Duodenum (tissue), 1 donor: ENCODE measurements around the genes B3GALT4 and TAPBP.

DNA sequence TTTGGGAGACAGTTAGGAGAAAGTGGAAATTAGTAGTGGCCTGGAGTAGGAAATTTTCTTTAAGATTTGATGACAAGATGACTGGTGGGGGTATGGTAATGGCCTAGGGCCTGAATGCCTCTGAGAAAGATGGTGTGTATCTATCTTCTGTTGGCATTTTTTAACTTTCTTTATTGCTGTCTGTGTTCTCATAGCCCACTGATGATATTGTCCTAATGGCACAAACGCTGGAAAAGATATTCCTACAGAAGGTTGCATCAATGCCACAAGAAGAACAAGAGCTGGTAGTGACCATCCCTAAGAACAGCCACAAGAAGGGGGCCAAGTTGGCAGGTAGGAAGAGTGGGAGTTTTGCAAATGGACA, 7.4 kb downstream of the BRD2 start:
- PRO-cap = no peak

DNA sequence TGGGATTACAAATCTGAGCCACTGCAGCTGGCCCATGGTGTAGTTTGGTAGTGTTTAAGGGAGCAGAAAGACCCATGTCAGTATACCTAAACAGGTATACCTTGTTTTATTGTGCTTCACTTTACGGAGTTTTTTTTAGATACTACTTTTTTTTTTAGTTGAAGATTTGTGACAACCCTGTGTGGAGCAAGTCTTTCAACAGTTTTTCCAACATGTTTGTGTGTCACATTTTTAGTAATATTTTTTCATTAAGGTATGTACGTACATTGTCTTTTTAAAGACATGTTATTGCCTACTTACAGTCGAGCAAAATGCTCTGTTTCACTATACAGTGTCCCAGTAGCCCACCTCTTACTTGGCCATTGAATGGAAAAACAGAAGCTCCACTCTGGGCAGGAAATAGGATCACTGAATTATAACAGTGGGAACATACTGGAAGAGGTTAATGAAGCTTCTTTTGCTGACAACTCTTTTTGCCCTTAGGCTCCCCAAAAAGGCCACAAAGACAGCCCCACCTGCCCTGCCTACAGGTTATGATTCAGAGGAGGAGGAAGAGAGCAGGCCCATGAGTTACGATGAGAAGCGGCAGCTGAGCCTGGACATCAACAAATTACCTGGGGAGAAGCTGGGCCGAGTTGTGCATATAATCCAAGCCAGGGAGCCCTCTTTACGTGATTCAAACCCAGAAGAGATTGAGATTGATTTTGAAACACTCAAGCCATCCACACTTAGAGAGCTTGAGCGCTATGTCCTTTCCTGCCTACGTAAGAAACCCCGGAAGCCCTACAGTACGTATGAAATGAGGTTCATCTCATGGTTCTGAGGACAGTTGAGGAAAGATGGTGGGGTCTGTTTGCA, 11.2 kb downstream of the BRD2 start:
- PRO-cap = no peak

DNA sequence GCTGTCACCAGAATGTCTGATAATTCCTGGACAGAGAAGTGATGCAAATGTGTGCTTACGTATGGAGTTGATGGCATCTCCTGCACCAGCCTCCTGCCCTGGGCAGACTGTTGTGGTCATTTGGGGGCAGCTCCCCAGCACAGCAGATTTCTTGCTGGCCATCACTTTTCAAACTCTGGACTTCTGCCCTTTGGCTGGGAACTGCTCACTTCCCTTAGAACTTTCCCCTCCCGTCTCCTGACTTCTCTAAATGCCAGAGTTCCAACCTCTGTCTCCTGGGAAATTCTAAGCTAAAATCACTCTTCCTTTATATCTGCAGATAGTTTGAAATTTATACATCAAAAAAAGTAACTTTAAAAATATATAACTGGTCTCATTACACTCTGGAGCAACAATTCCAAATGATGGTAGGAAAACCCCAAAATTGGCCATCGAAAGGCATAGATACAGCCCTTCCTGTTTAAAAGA, 5.9 kb upstream of the HLA-DOA start:
- PRO-cap = no peak

GRCh38 chr6:33076321-33076905, 623 bp downstream of the HLA-DPB1 start:
- PRO-cap = no peak

GRCh38 chr6:33117174-33117922, 41.6 kb downstream of the HLA-DPB1 start:
- PRO-cap = no peak

- PRO-cap = no peak
These were observed 1.5 kb downstream of the SLC39A7 start for GRCh38 chr6:33201926-33202835.

GRCh38 chr6:33271142-33271523, 543 bp downstream of the VPS52 start:
- PRO-cap = no peak

DNA sequence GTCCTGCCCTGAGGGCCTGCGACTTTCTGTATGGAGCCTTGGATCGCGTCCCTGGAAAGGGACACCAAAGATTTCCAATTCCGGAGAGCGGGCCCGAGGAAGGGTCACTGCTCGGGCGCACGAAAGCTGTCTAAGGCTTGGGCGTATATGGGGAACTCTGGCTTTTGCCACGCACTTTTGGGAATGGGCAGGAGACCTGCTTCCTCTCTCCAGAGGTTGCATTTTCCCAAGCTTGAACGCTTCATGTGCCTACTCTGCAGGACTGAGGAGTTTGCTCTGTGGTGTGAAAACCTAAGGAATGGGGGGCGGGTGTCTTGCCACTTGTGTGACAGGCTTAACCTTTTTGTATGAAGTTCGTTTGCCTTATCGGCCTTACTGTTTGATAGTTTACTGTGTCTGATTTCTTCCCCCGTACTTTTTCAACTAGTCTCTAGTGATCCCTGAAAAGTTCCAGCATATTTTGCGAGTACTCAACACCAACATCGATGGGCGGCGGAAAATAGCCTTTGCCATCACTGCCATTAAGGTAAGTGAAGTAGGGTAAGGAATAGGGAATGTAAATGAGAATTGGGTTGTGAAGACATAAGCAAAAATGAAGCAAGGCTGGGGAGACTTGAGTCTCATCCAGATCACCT, 443 bp downstream of the RPS18 start:
- PRO-cap = no peak

DNA sequence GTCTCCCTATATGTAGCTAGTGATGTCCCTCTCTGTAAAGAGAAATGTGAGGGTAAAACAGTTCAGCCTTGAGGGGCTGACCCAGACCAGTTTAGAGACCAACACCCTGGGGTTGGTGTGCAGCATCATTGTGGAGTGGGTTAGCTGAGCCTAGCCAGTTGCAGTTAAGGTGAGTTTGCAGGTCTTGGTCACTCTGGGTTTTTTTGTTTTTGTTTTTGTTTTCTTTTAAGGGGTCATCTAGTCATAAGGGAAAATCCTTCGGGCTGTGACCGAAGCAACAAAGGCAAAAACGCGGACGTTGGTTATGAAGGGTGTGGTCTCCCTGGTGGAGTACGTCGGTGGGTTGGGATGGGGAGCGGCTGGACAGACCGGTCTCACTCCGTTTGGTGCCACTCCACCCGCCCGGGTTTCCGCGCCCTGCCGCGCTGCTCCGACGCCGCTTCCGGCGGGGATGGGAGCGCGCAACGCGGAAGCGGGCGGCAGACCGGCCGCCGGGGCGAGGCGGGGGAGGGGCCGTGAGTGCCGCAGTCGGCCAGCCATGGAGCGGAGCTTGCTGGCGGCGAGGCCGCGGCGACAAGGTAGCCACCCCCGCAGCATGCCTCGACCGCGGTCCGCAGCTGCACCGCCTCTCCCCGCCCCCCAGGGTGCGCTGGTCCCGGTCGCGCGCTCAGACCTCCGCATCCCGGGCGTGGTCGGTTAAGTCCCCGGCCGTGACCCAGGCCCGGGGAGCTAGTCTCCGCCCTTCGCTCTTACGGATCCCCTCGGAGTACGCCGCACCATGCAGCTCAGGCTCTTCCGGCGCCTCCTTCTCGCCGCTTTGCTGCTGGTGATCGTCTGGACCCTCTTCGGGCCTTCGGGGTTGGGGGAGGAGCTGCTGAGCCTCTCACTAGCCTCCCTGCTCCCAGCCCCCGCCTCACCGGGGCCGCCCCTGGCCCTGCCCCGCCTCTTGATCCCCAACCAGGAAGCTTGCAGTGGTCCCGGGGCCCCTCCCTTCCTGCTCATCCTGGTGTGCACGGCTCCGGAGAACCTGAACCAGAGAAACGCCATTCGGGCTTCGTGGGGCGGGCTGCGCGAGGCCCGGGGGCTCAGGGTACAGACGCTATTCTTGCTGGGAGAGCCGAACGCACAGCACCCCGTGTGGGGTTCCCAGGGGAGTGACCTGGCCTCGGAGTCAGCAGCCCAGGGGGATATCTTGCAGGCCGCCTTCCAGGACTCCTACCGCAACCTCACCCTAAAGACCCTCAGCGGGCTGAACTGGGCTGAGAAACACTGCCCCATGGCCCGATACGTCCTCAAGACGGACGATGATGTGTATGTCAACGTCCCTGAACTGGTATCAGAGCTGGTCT, at the start of gene B3GALT4:
Gene B3GALT4, plus strand, starts transcription at position 482 of the 1,349 bp plus-strand sequence.
- PRO-cap = bidirectional peak, plus-strand start at position 499 of the sequence, minus-strand start at position 444 of the sequence; bidirectional peak, plus-strand start at position 754 of the sequence, minus-strand start at position 641 of the sequence; bidirectional peak, plus-strand start at position 848 of the sequence, minus-strand start at position 819 of the sequence

DNA sequence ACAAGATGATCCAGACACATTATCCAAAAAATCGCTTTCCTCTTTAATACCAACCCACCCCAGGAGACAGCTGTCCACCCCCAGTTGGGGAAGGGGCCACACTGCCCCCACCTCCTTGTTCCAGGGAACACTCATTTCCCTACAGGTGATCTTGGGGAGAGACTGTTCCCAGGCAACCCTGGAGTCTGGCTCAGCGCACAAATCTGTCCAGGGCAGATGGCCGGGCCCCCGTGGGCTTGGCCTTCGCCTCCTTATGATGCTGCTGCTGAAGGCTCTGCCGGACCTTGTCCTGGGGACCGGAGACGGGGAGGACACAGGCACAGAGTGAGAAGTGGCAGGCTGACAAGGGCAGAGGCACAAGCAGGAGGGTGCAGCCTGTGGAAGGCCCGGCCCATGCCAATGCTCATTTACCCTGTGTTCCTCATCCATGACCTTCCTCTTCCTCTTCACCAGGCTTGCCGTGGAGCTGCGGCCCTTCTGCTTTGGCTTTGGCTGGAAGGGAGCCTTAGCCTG, 2.2 kb downstream of the B3GALT4 start:
- PRO-cap = no peak

GRCh38 chr6:33297825-33298040, 1.0 kb downstream of the RGL2 start:
- PRO-cap = no peak

GRCh38 chr6:33313129-33313217, 905 bp downstream of the TAPBP start:
- PRO-cap = no peak

GRCh38 chr6:33313954-33314840, at the start of gene TAPBP:
Gene TAPBP (minus strand): TSS chr6:33314078.
- PRO-cap = bidirectional peak, plus-strand start at chr6:33314177, minus-strand start at chr6:33314064; unidirectional peak, minus-strand start at chr6:33314624

DNA sequence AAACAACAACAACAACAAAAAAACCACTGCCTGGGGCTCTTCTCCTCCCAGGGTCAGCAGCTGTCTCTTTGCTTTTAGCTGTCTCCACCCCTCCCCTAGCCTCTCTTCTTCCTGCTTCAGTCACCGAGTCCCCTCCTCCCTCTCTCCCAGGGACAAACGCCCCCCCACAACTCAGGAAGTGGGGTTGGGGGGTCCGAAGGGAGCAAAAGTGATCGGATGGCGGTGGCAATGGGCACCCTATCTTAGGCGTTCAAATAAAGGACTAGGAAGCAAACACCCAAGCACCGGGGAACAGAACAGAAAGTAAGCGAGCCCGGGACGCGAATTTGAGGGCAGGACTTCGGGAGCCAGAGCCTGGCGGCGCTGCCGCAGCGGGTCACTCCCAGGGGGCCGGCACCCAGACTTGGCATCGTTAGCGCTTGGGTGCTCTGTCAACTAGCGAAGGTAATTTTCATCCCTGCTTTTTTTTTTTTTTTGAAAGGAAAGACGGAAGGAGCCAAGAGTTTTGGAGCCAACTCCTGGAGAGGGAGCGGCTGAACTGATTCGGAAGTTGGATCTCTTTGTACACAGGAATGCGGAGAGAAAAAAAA, 893 bp upstream of the ITPR3 start:
- PRO-cap = bidirectional peak, plus-strand start at position 174 of the sequence, minus-strand start at position 55 of the sequence; bidirectional peak, plus-strand start at position 335 of the sequence, minus-strand start at position 298 of the sequence

DNA sequence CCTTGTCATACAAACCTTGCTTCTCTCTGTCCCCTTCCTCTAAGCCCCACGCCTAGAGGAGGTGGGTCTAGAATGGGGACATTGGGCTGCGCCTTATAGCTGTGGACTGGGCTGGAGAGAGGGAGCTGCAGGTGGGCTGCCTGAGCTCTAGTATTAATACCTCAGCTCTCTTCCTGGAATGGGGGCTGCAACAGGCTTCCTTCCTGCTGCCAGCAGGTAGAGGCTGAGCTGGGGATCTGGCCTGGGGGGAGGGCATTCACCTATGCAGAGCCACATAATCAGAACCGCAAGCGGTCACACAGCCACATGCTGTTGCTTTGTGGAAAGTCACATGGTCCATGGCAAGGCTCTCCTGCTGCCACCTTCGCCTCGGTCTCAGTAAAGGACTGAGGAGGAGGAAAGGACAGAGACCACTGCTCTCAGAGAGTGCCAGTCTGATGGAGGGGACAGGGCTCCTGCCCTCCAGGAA, 35.7 kb downstream of the ITPR3 start:
- PRO-cap = no peak

DNA sequence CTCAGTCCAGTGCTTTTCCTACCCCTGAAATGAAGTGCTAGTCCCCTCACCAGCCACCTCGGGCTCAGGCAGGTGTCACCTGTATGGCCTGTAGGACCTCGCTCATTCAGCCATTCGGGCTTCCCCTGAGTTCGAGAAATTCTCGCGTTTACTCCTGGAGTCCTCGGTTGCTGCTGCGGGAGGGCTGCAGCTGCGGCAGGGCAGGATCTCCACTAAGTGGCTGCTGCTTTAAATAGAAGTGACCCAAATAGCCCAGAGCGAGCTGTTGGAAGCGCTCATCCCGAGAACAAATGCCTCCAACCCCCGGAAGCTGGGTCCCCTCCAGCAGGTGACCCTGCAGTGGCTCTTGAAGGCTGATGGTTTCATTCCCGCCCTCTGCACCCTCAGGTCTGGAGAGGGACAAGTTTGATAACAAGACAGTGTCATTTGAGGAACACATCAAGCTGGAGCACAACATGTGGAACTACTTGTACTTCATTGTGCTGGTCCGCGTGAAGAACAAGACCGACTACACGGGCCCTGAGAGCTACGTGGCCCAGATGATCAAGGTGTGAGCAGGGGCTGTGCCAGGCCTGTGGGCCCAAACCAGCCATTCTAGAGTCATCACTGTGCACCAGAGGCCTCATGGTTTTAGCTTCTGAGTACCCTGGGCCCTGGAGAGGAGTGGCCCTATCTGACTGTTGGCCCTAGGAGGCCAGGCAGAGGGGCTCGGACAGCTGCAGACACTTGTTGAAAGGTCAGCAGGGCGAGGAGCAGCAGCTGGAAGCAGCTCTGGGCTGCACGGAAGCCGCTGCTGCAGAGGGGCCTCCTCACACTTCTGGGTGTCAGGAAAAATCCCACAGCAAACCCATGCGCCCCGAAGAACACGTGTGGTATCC, 18.1 kb downstream of the UQCC2 start:
- PRO-cap = unidirectional peak, minus-strand start at position 310 of the sequence

DNA sequence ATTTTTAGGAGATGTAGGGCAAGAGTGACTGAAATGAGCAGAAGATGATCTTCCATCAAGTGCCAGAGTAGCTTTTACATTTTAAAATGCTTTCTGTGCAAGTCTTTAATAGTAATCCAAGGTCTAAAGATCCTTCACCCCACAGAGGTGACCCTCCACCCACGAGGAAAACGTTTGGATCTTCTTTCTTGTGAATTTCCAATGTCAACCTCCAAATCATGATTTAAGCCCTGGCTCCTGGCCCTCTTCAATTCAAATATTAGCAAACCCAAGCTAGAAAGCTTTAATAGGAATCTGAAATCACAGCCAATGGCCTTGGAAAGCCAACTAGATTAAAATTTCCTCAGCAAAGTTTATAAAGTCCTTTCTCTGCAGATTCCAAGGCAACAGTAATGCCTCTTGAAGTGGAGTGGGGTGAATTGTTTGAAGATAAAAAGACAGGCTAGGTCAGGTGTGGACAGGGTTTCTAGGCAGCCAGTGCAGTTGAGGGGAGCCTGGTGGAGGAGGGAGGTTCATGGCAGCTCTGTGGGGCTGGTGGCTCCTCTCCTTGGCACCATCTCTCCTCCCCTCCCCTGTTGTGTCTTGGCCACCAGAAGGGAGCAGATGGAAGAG, 11.9 kb upstream of the UQCC2 start:
- PRO-cap = no peak

DNA sequence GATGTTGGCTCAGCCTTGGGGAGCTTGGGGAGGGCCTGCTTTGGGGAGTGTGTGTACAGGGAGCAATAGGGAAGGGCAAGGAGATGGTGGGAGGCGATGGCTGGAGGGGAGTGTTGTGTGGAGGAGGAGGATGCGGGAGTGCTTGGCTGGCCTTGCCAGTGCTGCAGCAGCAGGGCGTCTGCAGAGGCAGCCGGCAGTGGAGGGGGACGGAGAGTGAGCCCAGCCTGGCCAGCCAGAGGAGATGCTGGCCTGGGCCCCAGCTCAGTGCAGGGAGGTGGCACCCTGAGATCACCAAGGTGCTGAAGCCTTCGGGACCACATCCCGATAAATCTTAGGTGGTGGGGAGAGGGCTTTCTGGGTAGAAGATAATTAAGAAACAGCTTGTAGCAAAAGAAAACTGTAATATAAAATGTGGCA, 3.8 kb downstream of the IP6K3 start:
- PRO-cap = no peak

DNA sequence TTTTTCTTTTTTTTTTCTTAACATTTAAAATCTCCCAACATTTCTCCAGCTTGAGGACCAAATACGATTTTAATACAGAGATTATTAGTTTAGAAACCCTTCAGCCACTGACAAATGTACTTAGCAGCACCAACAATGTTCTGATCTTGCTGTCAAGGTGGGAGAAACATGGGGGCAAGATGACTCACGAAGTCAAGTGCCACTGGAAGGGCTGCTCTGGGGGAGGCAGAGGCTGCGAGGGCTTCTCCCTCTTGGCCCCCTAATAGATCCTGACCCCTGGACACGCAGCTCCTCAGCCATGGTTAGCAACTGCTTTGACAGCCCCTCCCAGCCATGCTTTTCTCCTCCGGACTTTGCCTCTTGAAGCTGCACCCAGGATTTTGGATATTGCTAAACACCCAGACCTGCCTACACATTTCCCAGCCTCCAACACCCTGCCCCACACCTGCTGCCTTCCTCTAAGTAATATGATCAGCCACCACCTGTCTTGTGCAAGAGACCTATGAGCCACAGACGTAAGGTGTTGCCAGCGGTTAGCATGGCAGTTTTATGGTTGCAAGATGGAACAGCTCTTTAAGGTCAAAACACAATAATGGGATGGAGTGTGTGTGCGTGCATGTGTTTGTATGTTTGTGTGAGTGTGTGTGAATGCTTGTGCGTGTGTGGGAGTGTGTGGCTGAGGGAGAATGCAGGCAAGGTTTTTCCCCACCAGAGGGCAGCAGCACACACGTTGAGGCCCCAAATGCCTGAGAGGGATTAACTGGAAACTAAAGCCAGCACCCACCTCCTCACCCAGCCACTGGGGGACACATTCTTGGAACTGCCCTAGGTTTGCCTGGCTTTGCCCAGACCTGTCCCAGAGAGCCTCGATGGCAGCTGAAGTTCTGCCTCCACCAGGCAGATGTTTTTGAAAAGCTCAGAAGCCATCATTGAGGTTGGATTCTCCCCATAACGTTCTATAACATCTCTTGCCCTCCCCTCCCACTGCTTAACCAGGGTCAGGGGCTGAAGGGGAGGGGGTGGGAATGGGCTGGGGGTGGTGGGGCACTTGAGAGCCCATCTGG, 2.5 kb downstream of the IP6K3 start:
- PRO-cap = no peak

- PRO-cap = no peak
These were observed 3.5 kb upstream of the IP6K3 start for GRCh38 chr6:33750174-33750690.